SJSA1 (cell line): ENCODE measurements around a stretch of chr14.

GRCh38 chr14:102918060-102918429 lies 4.4 kb upstream of the AMN start:
- RAMPAGE, long total RNA = no peak

DNA sequence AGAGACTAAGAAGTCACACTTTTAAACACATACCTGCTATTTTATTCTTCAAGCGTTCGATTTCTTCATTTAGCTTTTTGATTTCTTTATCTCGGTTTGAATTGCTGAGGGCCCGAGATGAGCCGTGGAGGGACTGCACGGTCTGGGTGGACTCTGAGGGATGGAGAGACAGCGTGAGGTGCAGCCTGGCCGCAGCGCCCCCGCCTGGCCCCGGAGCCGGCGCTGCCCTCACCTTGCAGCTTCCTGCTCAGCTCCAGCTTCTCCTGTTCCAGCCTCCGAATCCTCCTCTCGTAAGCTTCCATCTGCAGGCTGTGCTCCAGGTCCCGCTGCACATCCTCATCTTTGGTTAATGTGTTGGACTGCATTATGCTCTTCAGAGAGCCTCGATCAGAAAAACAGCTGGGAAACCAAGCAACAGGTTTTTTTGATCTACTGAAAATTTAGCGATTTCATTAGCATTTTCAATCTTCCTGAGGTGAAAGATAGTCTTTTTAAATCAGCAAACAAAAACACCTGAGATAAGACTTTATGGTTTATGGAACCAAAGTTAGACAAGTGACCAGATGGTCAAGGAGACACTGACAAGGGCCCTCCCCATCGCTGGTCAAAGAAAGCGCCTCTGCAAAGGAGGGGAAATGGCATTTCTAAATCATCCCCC lies 53.3 kb downstream of the AMN start:
- RAMPAGE, long total RNA = no peak

DNA sequence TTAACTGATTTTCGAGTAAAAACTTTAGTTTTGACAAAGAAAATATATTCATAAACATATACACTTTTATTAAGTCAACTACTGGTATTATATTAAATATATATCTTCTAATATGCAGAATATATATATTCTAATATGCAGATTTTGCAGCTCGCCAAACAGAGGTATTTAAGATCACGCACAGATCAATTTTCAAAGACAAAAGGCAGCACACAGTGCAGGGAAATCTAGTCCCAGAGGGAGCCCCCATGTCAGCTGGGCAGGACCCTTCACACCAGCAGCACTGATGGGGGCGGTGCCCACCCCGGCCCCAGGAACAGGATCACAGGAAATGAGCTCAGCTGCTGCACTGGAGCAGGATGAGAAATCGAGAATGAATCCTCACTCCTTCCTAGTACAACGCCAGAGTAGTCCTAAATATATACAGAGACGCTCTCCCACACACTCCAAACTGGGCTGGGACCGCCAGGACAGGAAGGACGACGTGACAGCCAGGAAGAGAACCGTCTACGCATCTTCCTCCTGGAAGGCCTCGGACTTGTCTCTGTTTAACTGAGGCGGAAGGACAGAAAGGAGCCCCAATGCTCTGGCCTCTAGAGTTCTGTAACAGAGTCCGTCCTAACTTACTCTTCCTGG lies 33.6 kb downstream of the CDC42BPB start:
- RAMPAGE, long total RNA = no peak

- RAMPAGE, long total RNA = no peak
These were observed 5.7 kb downstream of the EXOC3L4 start for GRCh38 chr14:103100080-103100792.

- RAMPAGE, long total RNA = no peak
These were observed 13.4 kb upstream of the TNFAIP2 start for GRCh38 chr14:103109504-103110552.

- RAMPAGE, long total RNA = no peak
These were observed 8.3 kb upstream of the TNFAIP2 start for GRCh38 chr14:103114860-103115540.

DNA sequence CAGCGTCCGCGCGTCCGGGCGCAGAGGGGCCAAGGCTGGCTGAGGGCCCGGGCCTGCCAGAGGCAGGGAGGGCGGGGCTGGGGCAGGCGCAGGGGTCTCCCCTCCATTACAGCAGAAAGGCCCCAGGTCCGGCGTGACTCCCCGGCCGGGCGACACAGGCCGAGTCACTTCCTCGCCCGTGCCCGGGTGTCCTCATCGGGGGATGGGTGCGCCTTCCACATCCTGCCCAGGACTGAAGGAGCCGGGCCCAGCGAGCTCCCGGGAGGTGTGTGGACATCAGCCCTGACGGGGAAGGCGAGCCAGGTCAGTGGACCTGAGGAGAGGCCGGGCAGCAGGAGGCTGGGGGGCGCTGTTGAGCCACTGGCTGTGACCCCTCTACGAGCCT lies 380 bp downstream of the TNFAIP2 start:
- RAMPAGE, long total RNA = no peak

- RAMPAGE, long total RNA = no peak
These were observed 1.8 kb downstream of the TNFAIP2 start for GRCh38 chr14:103125007-103125501.

GRCh38 chr14:103127541-103127932 lies 4.3 kb downstream of the TNFAIP2 start:
- RAMPAGE, long total RNA = no peak

GRCh38 chr14:103128387-103128825 lies 5.1 kb downstream of the TNFAIP2 start:
- RAMPAGE, long total RNA = no peak

GRCh38 chr14:103136238-103136528 lies 12.9 kb downstream of the TNFAIP2 start:
- RAMPAGE, long total RNA = no peak

GRCh38 chr14:103186896-103187709 lies 63.8 kb downstream of the TNFAIP2 start:
- RAMPAGE, long total RNA = no peak

GRCh38 chr14:103196139-103196599 lies 72.9 kb downstream of the TNFAIP2 start:
- RAMPAGE, long total RNA = no peak

GRCh38 chr14:103225604-103225820 lies 102.3 kb downstream of the TNFAIP2 start:
- RAMPAGE, long total RNA = no peak

DNA sequence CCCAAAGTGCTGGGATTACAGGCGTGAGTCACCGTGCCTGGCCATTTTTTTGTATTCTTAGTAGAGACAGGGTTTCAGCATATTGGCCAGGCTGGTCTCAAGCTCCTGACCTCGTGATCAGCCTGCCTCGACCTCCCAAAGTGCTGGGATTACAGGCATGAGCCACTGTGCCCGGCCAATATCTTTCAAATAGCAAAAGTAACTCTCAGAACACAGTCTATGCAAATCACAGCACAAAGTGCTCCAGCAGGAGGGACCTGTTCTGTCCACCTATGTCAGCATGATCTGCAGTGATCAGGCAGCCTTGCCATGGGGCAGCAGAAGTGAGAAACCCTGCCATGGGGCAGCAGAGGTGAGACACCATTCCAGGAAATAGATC lies 78.6 kb upstream of the EIF5 start:
- RAMPAGE, long total RNA = no peak

GRCh38 chr14:103273711-103274332 lies 60.2 kb upstream of the EIF5 start:
- RAMPAGE, long total RNA = no peak

DNA sequence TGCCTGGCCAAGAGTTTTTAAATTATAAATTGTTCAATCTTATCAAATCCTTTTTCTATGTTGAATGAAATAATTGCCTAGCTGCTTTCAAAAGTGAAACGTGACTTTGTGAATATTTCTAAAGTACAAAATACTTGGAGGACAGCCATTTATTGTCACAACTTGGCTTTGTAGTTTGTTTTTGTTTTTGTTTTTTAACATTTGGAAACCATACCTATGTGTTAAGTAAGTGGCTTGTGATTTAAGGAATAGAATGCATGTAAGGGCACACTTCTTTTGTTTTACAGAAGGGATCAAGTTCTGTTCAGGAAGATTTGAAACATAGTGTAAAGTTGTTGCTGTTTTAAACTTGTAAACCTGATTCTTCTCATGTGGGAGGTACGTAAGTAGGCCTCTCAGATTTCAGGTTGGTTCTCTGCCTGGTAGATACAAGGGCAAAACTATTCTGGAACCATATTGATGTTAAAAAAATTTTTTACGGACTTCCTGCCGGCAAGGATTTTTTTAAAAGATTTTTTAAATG lies 13.5 kb downstream of the MARK3 start:
- RAMPAGE, long total RNA = no peak

GRCh38 chr14:103484495-103484829 lies 38.2 kb downstream of the CKB start:
- RAMPAGE, long total RNA = no peak

DNA sequence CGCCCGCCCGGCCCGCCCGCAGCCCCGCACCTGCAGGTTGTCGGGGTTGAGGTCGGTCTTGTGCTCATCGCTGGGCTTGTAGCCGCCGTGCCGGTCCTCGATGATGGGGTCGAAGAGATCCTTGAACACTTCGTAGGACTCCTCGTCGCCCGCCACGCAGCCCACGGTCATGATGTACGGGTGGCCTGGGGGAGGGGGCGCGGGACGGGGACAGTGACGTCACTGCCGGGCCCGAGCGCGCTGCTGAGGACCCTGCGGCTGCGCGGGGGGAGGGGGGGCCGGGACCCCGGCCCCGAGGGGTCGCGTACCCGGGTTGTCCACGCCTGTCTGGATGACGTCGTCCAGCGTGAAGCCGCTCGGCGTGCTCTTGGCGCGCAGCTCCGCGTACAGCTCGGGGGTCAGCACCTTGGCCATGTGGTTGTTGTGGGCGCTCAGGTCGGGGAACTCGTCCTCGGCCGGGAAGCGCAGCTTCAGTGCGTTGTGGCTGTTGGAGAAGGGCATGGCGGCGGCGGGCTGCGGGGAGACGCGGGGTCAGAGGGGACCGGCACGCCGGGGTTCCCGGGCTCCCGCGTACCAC lies 549 bp downstream of the CKB start:
- RAMPAGE, long total RNA = no peak

GRCh38 chr14:103558803-103559440 lies 3.5 kb downstream of the BAG5 start:
- RAMPAGE, long total RNA = no peak